Aortic smooth muscle cell (primary cell): ENCODE results near the genes TAS2R60, OR2F1, OR2A14, CTAGE4 and OR2A7.

- RRBS: no CpG with 5 or more reads among the region's 2 CpGs
Observed at GRCh38 chr7:142716571-142716972, 32.7 kb upstream of the PRSS1 start.

- RRBS: no CpG with 5 or more reads among the region's 11 CpGs
Observed at GRCh38 chr7:142720920-142721295, 28.4 kb upstream of the PRSS1 start.

GRCh38 chr7:142788103-142789293 lies 17.7 kb downstream of the PRSS2 start:
- RRBS: no CpG with 5 or more reads among the region's 13 CpGs

DNA sequence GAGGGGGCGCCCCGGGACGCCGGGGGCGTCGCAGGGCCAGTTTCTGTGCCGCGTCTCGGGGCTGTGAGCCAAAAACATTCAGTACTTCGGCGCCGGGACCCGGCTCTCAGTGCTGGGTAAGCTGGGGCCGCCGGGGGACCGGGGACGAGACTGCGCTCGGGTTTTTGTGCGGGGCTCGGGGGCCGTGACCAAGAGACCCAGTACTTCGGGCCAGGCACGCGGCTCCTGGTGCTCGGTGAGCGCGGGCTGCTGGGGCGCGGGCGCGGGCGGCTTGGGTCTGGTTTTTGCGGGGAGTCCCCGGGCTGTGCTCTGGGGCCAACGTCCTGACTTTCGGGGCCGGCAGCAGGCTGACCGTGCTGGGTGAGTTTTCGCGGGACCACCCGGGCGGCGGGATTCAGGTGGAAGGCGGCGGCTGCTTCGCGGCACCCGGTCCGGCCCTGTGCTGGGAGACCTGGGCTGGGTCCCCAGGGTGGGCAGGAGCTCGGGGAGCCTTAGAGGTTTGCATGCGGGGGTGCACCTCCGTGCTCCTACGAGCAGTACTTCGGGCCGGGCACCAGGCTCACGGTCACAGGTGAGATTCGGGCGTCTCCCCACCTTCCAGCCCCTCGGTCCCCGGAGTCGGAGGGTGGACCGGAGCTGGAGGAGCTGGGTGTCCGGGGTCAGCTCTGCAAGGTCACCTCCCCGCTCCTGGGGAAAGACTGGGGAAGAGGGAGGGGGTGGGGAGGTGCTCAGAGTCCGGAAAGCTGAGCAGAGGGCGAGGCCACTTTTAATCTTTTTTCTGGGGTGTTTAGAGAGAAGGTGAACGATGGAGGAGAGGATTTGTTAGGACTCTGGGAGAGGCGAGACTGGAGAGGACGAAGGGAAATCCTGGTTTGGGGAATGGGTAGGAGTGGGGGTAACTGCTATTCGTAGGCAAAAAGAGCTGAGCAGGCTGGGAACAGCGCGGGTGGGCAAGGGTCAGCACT lies 26.4 kb downstream of the PRSS2 start:
- RRBS: 2% methylated on average over 29 of the region's 73 CpGs

DNA sequence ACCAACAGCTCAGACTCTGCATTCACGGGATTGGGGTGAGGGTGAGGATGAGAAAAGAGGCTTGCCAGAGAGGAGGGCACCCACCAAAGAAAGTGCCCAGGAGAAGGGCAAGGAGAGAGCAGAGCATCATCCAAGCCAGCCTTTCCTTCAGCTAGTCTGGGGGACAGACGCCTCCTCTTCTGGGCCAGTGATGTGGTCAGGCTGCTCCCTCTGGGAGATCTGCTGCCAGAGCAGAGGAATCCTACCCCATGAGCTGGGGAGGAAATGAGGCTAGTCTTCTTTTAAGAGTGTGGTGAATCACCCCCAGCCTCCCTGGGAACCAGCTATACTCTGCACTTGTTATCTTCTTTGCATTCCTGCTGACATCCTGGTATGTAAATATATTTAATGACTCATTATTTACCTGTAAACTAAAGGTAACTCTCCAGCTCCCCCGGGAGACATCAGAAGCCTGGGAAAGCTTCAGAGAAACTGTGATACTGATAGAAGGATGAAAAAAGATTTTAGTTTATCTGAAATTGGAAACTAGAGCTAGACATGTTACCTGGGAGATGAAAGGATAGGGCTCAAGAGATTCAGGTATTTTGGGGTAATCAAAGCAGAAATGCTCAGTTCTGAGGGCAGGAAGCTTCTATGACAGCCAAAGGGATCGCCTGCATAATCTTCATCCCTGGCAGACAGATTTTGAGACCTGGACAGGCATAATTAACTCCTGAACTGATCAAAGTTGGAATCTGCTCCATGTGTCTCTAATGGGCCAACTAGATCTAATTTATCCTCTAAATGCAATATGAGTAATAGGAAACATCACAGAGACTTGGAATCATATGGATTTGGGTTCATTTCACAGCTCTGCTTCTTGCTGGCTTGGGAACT lies 41.5 kb upstream of the EPHB6 start:
- RRBS: no CpG with 5 or more reads among the region's 4 CpGs

DNA sequence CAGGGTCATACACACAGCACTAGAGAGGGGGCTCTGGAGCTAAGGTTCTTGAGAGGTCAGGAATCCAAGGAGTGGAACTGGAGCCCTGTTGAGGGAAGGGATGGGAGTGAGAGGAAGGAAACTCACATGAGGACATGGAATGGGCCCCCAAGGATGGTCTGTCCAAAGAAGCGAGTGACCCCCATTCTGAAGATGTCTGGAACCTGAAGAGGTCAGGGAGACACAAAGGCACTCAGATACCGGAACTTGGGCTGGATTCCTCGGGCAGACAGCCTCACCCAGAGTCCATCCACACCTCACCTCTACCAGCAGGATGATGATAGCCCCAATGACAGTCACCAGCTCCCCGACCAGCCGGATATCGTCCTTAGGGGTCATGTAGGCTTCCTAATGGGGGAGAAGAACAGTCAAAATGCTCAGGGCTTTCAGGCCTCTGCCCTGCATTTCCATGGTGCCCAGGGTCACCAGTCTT lies 10.7 kb downstream of the TRPV6 start:
- RRBS: 31% methylated on average over 4 of the region's 6 CpGs

- RRBS: no CpG with 5 or more reads among the region's 2 CpGs
Observed at GRCh38 chr7:143259606-143260085, 3.6 kb upstream of the GSTK1 start.

DNA sequence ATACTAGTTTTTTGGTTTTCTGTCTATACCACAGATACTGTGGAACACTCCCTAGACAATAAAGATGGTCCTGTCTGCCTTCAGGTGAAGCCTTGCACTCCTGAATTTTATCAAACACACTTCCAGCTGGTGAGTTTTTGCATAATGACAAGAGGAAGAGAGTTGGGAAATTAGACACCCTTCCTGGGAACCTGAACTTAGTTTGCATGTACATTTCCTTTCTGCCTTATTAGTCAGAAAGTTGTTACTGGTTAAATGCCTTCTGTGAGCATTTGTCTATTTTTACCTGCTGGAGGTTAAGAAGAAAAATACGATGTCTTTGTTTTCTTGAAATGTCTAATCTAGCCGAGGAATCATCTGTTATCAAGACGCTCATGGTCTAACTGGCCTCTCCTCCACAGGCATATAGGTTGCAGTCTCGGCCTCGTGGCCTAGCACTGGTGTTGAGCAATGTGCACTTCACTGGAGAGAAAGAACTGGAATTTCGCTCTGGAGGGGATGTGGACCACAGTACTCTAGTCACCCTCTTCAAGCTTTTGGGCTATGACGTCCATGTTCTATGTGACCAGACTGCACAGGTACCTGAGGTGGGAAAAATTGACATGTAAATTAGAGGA lies 6.2 kb downstream of the CASP2 start:
- RRBS: no CpG with 5 or more reads among the region's 7 CpGs

DNA sequence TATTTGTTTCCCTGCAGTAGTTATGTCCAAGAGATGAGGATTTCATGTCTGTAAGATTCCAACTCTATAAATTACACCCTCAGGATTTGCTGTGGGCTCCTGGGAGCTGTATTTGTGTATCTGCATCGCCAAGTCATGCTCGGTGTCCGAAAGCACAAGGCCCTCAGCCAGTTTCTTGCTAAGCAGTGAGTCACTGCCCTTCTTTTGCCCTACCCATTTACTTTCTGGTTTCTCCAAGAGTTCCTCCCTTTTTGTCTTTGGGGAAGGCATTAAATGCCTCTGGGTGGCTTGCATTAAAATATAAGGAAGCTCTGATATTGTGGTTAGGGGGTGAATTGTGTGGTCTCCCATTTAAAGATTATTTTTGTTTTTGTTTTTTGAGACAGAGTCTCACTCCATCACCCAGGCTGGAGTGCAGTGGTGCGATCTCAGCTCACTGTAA lies 15.6 kb downstream of the CLCN1 start:
- RRBS: no CpG with 5 or more reads among the region's 4 CpGs

DNA sequence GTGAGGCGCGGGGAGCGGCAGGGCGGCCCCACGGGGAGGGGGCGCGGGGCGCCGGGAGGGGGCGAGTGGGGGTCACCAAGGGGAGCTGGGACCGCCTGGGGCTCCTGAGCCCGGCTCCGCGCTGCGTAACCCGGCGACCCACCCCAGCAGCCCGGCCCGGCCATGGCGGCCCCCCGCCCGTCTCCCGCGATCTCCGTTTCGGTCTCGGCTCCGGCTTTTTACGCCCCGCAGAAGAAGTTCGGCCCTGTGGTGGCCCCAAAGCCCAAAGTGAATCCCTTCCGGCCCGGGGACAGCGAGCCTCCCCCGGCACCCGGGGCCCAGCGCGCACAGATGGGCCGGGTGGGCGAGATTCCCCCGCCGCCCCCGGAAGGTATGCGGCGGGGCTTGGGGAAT lies 261 bp downstream of the ZYX start:
- RRBS: 2% methylated on average over 28 of the region's 45 CpGs

- RRBS: no CpG with 5 or more reads among the region's 8 CpGs
Observed at GRCh38 chr7:143410421-143411138, 1.9 kb upstream of the EPHA1 start.

DNA sequence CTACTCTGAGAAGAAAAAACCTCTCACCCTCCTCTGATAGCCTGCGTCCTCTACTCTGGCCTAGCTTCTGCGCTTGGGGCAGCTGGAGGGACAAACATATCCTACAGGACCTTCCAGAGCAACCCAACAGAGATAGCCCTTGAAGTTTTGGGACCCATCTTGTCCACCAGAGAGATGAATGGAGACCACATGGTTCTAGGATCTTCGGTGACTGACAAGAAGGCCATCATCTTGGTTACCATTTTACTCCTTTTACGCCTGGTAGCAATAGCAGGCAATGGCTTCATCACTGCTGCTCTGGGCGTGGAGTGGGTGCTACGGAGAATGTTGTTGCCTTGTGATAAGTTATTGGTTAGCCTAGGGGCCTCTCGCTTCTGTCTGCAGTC lies at the start of gene TAS2R60:
Gene TAS2R60 (plus strand): TSS at position 175 of the 386 bp plus-strand sequence.
- RRBS: no CpG with 5 or more reads among the region's 7 CpGs

DNA sequence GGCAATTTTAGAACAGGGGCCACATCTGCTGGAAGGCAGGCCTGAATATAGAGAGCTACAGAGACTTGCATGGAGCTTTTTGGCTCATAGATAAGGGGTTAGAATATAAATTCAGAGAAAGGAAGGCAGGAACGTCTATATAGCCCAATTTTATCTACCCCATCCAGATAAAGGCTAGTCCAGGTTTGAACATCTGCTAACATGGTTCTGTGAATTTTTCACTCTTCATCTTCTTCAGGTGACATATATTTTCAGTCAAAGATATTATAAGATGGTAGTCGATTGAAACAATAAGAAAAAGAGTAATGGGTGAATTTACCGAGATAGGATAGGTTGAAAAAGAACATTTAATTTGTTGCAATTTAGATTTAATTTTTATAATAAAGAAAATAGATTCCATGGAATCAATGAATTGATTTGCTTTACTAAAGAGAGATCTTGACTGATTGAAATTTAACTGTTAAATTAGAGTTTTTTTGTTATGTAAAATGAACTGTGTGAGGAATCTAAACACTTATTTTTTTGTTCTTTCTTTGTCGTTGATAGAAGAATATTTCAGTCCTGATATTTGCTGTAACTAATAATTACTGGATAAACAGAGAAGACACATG lies at the start of gene OR2F1:
Gene OR2F1 (plus strand): TSS at position 380 of the 611 bp plus-strand sequence.
- RRBS: no CpG with 5 or more reads among the region's 4 CpGs

GRCh38 chr7:144004637-144005051 lies 4.5 kb downstream of the OR6B1 start:
- RRBS: no CpG with 5 or more reads among the region's 6 CpGs

DNA sequence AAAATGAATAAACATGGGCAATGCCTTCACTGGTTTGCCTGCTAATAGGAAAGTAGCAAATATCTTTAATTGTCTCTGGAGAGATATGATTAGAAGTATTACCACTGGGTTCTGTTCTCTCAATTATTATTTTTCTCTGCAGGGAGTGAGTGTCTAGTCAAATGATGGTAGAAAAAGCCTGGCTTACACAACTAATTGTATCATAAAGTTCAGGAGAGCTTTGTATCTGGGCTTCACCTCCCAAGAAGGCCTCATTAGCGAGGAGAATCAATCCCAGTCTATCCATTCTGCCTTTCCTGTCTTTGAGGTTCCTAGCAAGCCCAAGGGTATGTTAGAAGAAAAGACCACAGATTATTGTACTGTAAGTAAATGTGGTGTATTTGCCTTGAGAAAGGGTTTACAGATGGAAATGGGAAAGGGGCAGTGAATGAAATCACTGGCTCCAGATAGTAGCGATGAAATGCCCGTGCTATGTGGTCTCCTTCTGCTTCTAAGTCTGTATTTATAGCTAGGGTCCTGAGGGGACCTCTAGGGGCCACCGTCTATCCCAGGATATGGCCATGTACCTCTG lies at the start of gene OR2A14:
Gene OR2A14 (plus strand): TSS at position 273 of the 571 bp plus-strand sequence.
- RRBS: no CpG with 5 or more reads among the region's 4 CpGs

DNA sequence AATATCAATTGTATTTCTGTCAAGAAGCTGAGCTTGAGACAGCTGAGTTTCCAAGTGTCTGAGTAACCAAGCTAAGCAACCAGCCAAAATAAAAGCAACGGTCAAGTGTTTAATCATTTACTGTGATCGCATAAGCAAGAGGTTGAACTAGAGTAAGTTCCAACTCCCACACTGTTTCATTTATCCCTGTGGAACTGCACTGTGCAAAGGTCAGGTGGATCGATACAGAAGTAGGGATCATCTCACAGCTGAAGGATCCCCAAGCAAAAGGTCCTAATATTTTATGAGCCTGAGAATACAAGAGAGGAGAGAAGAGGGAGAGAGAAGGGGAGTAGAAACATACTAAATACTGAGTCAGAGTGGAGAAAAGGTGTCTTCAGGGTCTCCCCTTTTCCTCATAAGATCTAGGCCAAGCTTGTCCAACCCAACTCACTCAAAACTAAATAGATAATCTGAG lies 21.5 kb downstream of the OR2A14 start:
- RRBS: no CpG with 5 or more reads among the region's 3 CpGs

GRCh38 chr7:144183122-144183624 lies at the start of gene CTAGE4:
Gene CTAGE4 (plus strand): TSS chr7:144183466.
- RRBS: no CpG with 5 or more reads among the region's 19 CpGs

DNA sequence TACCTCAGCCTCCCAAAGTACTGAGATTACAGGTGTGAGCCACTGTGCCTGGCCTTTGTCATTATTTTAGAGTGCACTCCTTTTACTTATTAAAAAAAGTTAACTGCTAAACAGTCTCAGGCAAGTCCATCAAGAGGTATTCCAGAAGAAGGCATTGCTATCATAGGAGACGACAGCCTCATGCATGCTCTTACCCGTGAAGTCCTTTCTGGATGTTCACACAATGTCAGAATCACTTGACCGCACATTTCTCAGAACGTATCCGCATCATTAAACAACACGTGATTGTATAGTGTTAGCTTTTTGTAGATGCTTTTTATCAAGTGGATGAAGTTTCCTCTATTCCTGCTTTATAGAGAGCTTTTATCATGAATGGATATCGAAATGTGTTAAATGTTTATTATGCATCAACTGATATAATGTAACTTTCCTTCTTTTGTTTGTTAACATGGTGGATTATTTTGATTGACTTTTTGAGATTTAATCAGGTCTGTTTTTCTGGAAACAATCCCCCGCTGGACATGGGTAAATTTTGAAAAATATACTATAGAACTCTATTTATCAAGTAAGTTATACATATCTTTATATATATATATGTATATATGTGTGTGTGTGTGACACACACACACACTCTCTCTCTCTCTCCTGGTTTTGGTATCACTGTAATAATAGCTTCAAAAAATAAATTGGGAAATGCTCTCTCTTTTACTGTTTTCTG lies at the start of gene OR2A7:
Gene OR2A7 (minus strand): TSS at position 286 of the 718 bp plus-strand sequence.
- RRBS: no CpG with 5 or more reads among the region's 8 CpGs

DNA sequence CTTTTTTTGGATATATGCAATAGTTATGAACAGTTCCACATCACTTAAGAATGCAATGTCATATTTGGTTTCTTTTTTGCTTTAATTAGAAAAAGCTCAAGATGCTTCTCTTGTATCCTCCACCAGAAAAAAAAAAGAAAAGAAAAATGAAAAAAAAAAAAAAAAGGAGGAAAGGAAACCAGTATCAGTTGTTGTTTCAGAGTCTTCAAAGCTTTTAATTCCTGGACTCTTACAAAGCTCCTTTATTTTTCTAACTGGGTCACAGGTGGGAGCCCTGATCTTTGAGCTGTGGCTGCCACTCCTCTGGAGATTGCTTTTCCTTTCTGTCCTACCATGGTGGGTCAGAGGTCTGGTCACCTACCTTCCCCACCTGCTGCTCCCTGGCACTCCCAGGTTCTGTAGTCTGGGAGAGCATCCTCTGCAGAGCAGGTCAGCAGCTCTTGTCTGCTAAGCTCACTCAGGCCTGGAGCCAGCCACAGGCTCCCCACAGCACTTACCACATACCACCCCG lies 73.0 kb upstream of the TPK1 start:
- RRBS: no CpG with 5 or more reads among the region's 1 CpG

DNA sequence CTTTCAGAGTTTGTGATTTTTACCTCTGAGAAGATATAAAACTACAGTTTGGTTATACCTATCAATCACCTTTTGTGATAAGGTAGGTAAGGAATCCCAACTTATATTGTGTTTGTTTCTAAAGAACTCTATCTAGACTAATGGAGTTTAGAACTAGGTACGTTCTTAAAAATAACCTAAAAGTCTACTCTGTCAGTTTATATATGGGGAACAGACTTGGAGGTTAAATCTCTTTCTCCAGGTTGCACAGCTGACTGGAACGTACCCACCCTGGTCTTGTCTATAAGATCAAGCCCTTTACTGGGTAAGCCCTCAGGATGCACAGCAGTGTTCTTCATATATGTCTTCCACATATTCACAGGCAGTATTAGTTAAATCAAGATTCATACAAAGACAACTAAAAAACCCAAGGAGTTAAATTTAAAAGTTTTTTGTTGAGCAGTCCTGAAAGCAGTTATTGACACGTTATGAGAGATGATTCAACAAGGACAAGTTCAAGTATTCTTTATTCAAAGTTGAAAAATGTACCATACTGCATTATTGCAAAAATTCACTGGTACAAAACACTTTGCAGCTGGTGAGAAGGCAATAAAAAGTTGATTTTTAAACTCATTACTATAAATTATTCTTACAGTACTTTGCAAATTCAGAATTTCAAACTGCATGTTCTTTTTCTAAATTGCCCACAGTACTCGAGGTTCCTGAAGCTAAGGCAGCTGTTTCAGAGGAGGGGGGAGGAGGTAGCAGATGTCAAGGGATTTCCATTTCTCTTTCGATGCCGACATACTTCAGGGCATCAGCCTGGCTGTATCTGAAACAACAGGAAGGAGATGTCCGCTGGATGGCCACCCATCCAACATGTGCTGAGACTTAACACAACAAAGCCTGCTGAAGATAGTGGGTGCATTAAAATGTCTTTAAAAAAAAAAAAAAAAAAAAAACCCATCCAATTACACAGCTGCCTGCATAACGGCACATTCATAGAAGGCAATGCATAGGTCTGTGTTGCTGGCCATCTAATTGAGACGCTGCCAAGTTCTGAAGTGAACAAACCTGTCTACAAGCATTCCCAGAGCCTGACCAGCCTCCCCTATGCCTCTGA lies 76.8 kb downstream of the EZH2 start:
- RRBS: no CpG with 5 or more reads among the region's 9 CpGs